Cardiac atrium fibroblast (primary cell): ENCODE measurements around the genes ATR and PAQR9.

DNA sequence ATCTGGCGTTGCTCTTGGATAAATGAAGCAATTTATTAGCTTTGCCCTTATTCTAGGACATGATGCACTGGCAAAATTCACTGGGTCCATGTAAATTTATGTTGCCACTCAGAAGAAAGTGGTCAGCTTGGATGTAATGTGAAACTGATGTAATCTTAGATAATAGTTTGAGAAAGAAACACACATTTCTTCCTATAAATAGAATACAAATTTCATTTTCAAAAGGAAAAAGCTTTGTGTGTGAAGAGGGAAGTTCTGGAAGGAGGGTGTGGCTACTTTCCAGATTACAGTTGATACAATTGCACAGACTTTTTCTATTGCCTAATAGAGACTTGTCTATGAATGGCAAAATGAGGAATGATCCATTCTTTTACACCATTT lies 23.3 kb upstream of the ATP1B3 start:
- RAMPAGE, long total RNA, result no peak

GRCh38 chr3:141925284-141926343 lies 49.2 kb downstream of the ATP1B3 start:
- RAMPAGE, long total RNA, result no peak

DNA sequence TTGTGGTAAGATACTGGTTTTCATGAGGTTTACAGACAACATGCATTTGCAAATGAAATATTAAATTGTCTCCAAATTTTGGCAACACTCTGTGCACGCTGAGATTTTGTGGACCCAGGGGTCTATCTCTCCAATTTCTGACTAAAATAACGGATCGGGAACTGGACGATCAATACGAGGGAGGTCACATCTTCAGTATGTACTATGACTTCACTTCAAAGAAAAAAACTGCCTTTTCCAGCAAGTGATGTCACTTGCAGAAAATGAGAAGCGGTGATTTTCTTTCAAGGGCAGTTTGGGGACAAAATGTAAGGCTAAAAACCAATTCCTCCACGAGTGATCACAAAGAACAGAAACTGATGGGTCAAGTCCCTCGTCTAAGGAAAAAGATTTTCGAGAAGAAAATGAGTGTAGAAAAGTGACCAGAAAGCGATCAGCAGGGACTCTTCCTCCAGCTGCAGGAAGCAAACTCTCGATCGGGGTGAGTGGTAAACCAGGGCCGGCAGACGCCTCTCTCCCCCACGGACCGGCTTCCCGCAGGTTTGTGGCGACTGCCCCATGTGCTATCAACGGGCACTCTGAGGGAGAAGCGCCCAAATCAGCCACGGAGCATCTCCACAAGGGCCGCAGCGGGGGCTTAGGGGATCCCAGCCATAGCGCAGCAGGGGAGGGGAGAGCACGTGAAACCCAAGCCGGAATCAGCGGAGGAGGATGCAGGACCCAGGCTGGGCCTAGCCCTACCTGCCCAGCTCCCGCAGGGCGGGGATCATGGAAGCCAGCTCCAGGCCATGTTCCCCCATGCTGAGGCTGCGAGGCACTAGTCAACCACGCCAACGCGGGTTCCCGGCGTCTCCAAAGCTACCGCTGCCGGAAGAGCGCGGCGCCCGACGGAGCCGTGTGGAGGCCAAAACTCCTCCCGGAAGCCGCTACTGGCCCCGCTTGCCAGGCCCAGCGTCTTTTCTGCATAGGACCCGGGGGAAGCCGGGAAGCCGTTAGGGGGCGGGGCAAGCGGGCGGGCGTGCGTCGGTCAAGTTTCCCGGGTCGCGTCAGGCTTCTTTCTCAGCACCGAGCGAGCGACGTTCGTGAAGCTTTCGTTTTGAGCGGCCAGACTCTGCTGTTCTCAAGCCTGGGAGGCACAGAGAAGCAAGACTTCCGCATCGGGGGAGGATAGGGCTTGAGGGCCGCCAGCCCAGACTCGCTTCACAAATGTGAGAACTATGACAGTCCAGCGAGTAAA lies at the start of gene ATR:
TSS of gene ATR (minus strand) at position 829 of the 1,237 bp plus-strand sequence.
- RAMPAGE, long total RNA, result no peak

DNA sequence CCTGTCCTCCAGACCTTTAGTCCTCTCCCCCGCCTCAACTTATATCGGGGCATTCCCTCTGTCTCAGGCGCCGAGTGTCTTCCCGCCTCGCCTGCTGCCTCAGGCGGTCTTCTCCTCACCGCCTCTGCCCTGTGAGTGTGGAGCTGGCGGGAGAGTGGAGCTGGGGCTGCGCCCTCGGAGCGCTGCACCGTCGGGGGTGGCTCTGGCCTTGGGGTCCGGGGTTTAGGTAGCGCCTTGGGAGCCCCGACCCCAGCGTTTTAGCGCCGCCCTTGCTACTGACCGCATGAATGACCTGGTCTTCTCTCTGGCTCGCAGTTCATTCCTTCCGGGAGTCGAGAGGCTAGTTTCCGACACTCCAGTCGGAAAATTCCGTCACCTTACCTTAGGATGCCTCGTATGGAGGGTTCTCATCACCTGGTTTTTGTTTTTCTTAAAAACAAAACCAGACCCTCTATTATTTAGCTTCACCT lies 966 bp downstream of the TRPC1 start:
- RAMPAGE, long total RNA, result no peak

DNA sequence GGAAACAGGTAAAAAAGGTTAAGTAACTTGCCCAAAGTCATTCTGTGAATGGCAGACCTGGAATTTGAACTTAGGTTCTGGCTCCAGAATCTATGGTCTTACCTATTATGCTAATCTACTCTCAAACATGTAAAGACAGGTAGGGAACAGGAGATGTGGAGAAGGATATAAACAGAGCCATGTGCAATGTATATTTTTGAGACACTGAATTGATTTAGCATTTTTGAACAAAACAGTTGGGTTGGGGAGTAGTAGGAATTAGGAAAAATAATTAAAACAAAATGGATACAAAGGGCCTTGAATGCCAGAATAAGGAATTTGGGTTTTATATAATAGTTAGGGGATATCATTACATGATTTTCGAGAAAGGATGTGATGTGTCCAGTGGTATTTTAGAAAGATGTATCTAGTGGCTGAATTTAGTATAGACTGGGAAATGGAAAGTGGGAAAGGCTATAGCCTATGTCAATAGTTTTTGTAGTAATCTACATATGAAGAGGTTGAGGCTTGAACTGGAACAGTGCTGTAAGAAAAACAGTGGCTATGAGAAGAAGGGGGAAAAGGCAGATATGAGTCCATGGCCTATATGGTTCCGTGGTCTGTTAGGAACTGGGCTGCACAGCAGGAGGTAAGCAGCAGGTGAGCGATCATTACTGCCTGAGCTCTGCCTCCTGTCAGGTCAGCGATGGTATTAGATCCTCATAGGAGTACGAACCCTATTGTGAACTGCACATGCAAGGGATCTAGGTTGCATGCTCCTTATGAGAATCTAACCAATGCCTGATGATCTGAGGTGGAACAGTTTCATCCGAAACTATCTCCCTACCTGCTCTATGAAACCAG lies 15.7 kb downstream of the TRPC1 start:
- RAMPAGE, long total RNA, result no peak

DNA sequence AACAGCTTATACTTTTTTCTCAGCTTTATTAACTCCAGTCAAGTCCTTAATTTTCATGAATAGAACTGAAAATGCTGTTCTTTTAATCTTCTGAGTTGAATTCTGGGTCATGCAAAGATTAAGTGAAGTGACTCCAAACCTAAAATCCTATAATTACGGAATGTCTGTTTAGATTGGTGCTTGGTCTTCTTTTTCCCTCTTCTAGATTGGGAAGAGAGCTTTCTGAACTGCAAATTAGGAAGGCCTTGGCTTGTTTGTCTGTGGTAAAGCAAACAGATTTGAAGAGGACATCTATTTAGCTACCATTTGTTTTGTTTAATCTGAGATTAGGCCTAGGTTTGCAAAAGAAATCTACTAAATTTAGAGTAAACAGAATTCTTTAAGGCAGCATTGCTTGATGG lies 23.5 kb downstream of the PAQR9 start:
- RAMPAGE, long total RNA, result no peak

GRCh38 chr3:142963544-142964564 lies at the start of gene PAQR9:
PAQR9 (minus strand) TSS chr3:142963674.
- RAMPAGE, long total RNA, result no peak

GRCh38 chr3:143000466-143000880 lies 897 bp upstream of the U2SURP start:
- RAMPAGE, long total RNA, result no peak

GRCh38 chr3:143443537-143443990 lies 324.0 kb downstream of the CHST2 start:
- RAMPAGE, long total RNA, result no peak

- RAMPAGE, long total RNA, result no peak
These were observed 1.4 kb downstream of the DIPK2A start for GRCh38 chr3:143973015-143973513.

DNA sequence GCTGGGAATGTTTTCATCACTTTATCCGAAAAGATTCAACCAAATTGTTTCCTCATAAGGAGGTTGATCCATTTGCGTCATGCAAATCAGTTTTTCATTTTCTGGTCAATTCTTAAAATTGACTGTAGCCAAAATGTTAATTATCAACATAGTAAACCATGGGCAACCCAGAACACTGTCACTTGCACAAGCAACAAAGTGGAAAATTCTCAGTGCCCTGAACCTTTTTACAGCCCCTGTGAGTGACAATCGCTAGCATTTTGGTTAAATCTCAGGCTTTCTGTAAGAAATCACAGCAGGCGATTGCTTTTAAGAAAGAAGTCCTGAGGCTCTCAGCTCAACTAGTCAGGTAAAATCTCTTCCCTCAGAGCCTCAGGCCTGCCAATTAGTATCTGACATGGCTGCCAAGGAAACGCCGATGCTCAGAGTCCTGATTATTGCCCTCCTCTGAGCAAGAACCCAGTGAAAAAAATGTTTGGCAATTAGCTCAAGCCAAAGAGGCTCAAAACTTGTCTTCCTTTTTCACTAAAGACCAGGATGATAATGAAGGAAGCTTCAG lies 530.7 kb downstream of the DIPK2A start:
- RAMPAGE, long total RNA, result no peak

DNA sequence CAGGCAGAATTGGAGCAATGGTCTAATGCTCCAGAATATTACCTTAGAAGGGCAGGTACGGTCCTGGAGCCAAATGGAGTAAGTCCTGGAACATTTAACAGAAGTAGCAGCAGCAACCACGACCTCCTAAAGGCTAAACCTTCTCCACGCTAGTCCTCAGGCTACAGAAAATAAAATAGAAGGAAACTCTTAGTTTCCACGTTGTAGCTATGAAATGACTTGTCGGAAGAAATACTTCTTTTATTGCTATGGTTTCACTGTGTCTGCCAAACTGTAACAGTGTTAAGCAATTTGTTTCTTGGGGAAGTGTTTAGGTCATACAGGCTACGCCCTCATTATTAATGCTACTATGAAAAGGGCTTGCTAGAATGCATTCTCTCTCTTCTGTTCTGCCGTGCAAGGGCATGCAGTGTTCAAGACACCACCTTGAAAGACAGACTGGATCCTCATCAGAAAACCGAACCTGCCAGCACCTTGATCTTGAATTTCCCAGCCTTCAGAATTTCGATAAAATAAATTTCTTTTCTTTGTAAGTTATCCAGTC lies 462.8 kb downstream of the PLOD2 start:
- RAMPAGE, long total RNA, result no peak

- RAMPAGE, long total RNA, result no peak
These were observed 39.8 kb downstream of the PLOD2 start for GRCh38 chr3:146120890-146121849.

- RAMPAGE, long total RNA, result no peak
These were observed 1.9 kb downstream of the PLOD2 start for GRCh38 chr3:146158950-146159606.

GRCh38 chr3:146160456-146160838 lies 537 bp downstream of the PLOD2 start:
- RAMPAGE, long total RNA, result no peak

- RAMPAGE, long total RNA, result no peak
These were observed 38.8 kb upstream of the PLOD2 start for GRCh38 chr3:146199608-146200294.

GRCh38 chr3:146221294-146221608 lies 29.7 kb downstream of the PLSCR4 start:
- RAMPAGE, long total RNA, result no peak

DNA sequence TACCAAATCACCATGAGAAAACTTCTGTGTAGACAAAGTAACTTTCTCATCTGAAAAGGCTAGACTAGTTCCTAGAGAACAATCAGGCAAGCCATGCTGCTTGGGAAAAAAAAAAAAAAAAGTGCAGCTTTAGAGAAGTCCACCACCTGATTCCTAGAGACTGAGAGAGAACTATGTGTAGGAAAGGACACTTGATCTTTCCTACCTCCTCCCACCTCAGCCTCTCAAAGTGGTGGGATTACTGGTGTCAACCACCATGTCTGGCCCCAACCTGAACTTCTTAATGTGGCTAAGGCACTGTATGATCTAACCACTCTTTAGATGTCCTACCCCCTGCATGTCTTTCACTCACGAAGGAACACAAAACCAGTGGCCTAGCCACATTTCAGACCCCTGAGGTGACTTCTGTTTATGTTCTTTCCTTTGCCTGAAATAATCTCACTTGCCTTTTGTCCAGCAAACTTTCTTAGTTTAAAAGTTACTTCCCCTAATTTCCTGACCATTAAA lies 34.3 kb downstream of the PLSCR1 start:
- RAMPAGE, long total RNA, result no peak

GRCh38 chr3:146518009-146518629 lies 26.3 kb downstream of the PLSCR1 start:
- RAMPAGE, long total RNA, result no peak

- RAMPAGE, long total RNA, result no peak
These were observed 7.2 kb downstream of the ZIC4 start for GRCh38 chr3:147398981-147399664.